ENCODE data around the gene PRORP.

DNA sequence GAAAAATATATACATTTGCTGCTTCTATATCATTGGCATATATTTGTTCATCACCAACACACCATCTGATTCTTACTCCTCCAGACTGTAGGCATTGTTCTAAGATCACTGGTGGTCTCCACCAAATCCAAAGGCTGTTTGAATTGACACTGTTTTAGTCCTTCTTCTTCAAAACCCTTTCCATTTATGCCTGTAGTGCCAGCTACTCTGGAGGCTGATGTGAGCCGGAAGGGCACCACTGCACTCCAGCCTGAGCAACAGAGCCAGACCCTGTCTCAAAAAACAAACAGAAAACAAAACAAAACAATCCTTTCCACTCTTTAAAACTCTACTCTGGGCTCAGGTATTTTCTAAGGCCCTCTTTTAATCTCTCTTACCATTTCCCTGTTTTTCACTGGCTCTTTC is 25.1 kb downstream of the SPTSSA start:
- PRO-cap: no peak
- RAMPAGE, long total RNA: no peak

DNA sequence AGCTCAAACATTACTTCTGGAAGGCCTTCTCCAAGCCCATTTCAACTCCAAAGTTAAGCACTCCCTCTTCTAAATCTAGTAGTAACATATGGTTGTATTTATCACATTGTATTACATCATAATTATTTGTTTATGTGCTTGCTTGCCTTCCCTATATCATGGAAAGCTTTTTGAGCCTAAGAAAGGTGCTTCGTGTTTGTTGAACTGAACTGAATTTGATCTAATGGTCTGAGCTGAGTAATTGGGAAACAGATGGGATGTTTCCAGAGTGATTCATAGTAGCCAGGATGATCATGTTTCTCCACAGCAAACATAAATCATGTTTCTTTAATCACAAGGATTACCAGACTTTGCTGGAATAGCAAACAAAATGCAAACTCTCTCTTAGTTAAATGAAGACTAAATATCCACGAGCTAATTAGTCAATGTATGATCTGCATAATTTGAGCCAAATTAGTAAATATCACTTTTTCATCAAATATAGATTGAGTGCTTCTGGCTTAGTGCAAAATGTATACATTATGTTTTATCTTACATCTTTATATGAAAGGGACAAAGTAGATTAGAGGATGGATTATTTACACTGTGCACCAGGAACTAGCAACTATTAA is 14.2 kb downstream of the CFL2 start:
- PRO-cap: no peak
- RAMPAGE, long total RNA: no peak

GRCh38 chr14:34713586-34714110 is 745 bp downstream of the CFL2 start:
- PRO-cap: no peak
- RAMPAGE, long total RNA: no peak

DNA sequence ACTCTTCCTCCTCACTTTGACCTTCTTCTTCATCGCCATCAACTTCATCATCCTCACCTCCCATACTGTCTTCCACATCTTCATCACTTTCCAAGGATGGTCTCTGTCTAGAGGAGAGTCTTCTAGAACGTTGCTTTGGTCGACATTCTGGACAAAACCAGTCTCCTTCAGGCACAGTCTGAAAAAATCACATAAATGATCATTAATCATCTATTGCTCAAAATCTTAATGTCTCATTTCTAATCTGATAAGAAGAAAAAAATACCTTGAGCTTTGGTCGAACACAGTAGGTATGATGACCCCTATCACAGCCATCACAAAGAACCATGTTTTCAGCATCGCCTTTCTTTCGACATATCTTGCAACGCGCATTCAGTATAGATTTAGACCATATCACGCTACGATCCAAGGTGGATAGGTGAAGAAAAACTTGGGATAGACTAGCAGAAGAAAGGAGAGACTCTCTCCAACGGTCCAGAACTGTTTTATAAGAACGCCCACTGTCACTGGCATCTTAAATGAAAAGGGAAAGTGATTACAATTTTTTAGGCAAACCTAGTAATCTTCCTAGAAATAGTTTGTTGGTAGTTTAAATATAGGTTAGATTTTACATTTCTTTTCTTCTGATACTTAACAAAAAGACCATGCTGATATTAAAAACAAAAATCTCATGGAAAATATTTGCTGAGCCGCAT is 50.5 kb upstream of the CFL2 start:
- PRO-cap: no peak
- RAMPAGE, long total RNA: no peak

DNA sequence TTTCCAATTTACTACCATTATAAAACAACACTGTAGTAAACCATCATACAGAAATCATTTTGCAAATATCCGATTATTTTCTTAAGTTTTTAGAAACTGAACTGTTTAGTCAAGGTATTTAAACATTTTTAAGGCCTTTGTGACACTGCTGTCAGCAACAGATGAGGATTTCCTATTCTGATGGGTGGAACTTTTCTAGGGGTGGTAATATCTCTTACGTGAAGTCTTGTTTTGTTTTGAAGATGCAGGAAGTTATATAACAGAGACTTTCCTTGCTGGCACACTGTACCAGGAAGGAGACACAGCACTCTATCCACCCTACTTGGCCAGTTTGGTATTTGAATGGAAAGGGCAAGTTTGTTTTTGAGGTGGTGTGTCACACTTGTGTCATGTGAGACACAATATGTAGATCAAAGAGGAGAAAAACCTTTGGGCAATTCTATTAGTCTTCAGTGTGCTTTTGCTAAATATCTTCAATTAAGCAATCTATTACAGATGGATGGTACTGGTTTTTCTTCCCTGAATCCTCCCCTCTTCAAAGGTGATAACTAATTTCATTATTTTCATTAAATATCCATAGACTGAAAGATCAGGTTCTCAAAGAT is 51.6 kb upstream of the SRP54 start:
- PRO-cap: no peak
- RAMPAGE, long total RNA: no peak

GRCh38 chr14:34983181-34983638 is 418 bp downstream of the SRP54 start:
- PRO-cap: no peak
- RAMPAGE, long total RNA: no peak

GRCh38 chr14:35046828-35047288 is 786 bp downstream of the FAM177A1 start:
- PRO-cap: no peak
- RAMPAGE, long total RNA: no peak

DNA sequence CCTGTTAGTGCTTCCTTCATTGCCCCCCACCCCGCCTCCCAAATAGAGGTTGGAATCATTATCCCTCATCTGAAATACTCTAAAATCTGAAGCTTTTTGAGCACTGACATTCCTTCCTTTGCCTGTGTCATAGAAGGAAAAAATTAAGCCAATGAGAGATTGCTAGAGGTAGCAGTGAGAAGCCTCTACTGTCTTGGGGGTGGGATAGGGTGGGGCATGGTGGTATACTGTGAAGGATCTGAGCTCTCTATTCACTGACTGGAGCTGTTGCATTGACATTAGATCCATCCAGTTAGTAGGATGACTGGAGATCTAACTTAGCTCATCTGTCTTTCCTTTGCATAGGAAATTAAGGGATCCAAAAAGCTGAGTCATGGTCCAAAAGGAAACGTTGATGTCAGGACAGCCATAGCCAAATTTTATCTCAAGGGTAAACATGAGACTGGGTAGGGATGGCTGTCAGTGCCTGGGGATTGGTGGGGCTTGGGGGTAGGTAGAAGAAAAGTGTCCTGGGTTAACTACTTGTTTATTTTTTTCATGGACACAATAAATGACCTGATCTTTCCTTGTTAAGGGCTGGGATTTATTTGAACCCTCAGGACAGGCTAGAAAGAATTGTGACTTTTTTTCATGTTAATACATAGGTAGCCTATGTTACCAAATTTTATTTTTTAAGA is 4.5 kb downstream of the FAM177A1 start:
- PRO-cap: no peak
- RAMPAGE, long total RNA: no peak

DNA sequence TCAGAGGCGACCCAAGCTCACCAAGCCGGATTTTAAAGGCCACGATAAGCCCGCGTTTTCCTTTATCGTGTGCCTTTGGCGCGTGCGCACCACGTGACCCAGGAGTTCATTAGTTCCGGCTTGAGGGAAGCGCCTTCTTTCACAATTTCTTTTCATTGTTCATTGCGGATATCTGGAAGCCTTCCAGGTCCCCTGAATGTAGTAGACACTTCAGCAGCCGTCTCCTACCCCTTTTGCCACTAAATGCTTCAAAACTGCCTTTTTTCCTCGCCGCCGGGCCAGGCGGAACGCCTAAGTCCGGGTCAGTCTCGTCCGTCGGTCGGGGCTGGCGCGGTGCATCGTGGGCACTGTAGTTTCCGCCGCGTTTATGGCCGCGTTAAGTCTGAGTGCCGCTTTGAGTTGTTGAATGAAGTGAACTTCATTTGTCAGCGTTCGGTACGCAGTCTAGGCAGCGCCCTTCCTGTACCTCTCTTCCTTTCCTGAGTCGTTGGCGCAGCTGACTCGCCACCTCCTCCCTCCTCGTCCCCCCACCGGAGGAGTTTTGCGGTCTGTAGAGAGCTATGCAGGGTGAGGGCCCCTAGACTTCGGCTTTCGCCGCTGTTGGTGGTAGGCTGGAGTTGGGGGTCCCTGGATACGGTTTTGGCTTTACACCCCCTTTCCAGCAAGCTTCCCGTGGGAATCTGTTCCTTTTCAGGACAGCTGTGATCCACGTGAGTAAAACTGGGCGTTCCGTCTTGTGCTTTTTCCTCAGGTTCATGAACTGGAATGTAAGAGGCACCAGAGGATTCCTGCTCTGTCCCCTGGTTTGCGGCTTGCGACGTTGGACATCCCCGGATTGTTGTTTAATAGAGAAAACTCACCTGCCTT is at the start of gene PRORP:
Gene PRORP, plus strand, starts transcription at position 352 of the 867 bp plus-strand sequence.
- PRO-cap: no peak
- RAMPAGE, long total RNA: start-site peak on the minus strand centred at position 43 of the sequence, 119 bp wide, 96 and 118 reads in 2 replicates; start-site peak on the plus strand centred at position 363 of the sequence, 50 bp wide, 161 and 400 reads in 2 replicates

DNA sequence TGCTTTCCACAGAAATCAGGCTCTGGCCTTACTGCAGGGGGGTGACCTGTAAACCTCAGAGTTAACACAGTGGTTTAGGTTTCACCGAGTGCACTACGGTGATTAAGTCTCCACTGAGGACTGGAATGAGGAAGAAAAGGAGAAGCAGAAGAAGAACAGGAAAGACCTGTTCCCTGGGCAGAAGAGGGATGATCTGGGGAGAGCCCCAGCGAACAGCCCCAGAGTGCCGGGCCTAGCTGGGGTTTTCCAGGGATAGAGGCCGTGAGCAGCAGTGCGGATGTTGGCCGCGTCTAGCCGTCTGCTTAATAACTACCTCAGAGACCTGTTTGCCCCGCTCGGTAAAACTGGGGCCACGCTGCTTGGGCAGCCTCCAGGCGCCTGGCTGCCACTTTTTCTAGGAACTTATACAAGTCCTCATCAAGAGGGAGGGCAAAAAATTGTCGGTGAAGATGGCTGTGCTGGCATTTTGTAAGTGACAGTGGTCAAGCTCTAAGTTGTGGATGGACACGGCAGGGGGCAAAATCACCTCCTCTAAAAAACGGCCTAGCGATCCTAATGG is 40.1 kb downstream of the PSMA6 start:
- PRO-cap: no peak
- RAMPAGE, long total RNA: no peak

- PRO-cap: no peak
- RAMPAGE, long total RNA: no peak
These were observed 48.2 kb downstream of the MBIP start for GRCh38 chr14:36271947-36272951.

DNA sequence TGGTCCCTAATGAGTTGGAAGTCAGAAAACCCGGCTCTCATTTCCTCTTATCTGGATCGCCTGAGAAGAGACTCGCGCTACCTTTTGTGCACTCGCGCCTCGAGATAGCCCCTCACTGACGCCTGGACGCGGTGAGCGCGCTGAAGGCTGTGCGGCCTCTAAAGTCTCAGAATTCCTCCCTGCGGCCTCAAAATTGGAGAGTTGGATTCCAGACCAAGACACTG is 7.0 kb downstream of the NKX2-1 start:
- PRO-cap: no peak
- RAMPAGE, long total RNA: no peak

DNA sequence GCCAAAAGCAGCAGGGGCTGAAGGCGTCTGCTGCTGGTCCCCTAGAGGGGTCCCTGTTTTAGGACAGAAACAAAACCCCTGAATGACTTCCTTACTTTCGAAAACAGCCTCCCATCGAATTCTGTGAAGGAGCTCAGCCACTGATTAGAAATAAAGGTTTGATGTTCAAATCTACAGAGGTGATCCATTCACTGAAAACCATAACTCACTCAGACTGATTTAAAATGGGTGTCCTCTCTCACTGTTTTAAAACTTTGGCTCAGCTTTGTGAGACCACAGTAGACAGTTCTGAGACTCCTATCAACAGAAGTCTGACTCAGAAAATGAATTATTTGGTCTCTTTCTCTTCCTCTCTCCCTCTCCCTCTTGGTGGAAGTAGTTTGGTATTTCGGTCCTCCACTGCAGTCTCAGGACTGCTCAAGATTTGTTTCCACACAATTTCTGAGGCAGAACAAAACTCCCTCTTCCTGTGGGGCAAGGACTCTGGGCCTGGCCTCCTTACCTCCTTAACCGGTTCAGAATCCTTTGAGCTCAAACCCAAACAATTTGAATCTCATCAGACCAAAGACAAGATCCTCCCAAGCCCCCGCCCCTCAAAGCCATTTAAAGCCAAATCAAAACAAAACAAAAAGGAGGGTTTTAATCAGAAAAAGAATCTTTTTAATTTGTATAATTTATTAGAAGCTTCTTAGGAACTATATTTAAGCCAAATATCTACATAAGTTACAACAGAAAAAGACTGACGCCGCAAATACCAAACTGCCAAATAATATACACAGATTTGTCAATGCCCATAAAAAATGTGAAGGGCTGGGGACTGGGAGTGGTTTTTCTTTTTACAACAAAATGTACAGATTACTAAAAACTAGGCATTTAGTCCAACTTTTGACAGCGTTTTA is 4.0 kb downstream of the NKX2-1 start:
- PRO-cap: no peak
- RAMPAGE, long total RNA: no peak

- PRO-cap: no peak
- RAMPAGE, long total RNA: no peak
These were observed 5.7 kb upstream of the PAX9 start for GRCh38 chr14:36655752-36656608.

- PRO-cap: no peak
- RAMPAGE, long total RNA: no peak
These were observed 997 bp downstream of the PAX9 start for GRCh38 chr14:36662498-36663215.

DNA sequence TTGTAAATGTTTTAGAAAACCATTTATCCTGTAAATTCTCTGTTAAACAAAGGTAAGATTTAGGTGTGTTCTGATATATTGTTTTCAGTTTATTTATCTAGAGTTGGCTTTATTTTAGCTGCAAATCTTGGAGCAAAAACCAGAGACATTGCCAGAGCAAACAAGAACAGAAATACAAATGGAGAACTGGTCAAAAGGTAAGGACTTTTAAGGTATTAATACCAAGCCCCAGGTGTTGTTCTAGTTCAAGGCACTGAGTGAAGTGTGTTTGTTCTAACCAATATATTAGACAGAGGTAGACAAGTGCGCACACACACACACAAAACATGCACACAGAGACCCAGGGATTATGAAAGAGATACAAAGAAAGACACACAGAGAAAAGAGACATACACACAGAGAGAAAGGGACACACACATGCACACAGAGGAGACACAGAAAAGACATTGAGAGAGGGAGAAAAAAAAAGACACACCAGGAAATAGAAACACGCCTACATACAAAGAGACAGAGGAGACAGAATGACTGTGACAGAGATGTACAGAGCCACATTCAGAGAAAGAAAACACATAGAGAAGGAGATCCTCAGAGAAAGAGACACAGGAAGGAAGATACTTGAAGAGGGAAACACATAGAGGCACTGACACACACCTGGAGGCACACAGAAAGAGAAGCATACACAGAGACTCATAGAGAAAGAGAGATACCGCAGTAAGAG is 50.1 kb downstream of the MIPOL1 start:
- PRO-cap: no peak
- RAMPAGE, long total RNA: no peak

DNA sequence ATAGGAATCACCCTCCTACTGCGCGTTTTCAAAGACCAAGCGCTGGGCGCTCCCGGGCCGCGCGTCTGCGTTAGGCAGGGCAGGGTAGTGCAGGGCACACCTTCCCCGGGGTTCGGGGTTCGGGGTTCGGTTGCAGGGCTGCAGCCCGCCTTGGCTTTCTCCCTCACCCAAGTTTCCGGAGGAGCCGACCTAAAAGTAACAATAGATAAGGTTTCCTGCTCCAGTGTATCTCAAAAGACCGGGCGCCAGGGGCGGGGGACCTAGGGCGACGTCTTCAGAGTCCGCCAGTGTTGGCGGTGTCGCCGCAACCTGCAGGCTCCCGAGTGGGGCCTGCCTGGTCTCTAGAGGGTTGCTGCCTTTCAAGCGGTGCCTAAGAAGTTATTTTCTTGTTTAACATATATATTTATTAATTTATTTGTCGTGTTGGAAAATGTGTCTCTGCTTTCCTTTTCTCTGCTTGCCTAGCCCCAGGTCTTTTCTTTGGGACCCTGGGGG is 3.8 kb downstream of the SSTR1 start:
- PRO-cap: no peak
- RAMPAGE, long total RNA: no peak

DNA sequence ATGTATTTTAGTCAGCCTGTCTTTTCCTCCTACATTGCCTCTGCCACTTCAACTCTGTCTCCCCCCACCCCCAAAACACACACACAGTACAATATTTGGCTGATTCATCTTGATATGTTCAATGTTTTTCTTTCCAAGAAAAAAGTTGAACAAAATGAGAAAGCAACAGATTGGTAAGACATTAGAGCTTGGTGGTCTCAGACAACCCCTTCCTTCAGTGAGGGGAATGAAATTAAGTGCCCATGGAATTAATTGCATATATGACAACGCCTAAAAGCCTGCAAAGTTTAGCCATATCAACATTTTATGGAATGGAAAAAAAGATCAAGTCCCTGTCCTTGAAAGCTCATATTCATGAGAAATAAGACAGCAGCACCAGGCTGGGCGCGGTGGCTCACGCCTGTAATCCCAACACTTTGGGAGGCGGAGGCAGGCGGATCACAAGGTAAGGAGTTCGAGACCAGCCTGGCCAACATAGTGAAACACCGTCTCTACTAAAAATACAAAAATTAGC is 834 bp upstream of the SEC23A start:
- PRO-cap: no peak
- RAMPAGE, long total RNA: no peak

- PRO-cap: no peak
- RAMPAGE, long total RNA: no peak
These were observed 5.4 kb downstream of the PNN start for GRCh38 chr14:39180408-39180945.

DNA sequence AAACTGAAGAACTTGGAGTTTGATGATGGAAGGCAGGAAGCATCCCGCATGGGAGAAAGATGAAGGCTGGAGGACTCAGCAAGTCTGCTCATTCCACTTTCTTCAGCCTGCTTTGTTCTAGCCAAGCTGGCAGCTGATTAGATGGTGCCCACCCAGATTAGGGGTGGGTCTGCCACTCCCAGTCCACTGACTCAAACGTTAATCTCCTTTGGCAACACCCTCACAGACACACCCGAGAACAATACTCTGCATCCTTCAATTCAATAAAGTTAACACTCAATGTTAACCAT is 865.8 kb upstream of the LRFN5 start:
- PRO-cap: no peak
- RAMPAGE, long total RNA: no peak